ENCODE results near the gene TRPC6.

DNA sequence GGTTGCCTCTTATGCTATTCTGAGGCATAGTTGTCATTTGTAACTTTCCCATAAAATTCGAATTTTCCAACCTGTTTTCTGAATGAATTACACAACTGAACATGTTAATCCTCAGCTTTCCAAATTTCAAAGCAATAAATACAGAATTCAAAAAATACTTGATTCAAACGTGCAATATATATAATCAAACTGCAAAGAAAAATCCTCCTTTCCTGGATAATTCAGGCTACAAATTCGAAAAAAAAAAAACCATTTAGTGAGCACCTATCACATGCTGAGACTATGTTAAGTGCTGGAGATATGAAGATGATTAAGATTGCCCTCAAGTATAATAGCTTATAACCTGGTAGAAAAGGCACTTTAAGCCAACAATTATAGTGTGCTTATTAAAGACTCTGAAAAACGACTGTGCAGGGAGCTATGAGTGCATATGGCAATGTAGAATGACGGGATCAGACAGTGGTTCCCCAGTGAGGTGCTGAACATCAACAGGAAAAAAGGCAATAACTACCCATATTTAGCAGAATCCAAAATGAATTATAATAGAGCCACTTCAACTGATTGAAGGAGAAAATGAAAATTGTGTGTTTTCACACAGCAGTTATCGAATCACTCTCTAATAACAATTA, 1.5 kb downstream of the MTMR2 start:
- RRBS = no CpG with 5 or more reads among the region's 6 CpGs

DNA sequence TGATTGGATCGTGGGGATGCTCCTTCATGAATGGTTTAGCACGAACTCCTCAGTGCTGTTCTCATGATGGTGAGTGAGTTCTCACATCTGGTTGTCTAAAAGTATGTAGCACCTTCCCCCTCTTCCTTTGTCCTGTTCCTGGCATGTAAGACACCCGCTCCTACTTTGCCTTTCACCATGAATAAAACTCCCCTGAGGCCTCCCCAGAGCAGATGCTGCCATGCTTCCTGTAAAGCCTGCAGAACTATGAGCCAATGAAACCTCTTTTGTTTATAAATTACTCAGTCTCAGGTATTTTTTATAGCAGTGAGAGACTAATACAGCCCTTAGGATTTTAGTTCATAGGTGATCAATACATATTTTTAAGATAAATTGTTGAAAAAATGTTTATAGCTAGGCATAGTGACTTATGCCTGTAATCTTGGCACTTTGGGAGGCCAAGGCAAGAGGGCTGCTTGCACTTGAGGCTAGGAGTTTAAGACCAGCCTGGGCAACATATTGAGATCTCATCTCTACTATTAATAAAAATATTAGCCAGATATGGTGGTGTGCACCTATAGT, 191.4 kb downstream of the MAML2 start:
- RRBS = no CpG with 5 or more reads among the region's 3 CpGs

GRCh38 chr11:96155726-96156821, 186.9 kb downstream of the MAML2 start:
- RRBS = no CpG with 5 or more reads among the region's 11 CpGs

- RRBS = no CpG with 5 or more reads among the region's 1 CpG
These were observed 163.3 kb downstream of the MAML2 start for GRCh38 chr11:96179660-96180125.

GRCh38 chr11:96221578-96222565, 121.1 kb downstream of the MAML2 start:
- RRBS = no CpG with 5 or more reads among the region's 9 CpGs

DNA sequence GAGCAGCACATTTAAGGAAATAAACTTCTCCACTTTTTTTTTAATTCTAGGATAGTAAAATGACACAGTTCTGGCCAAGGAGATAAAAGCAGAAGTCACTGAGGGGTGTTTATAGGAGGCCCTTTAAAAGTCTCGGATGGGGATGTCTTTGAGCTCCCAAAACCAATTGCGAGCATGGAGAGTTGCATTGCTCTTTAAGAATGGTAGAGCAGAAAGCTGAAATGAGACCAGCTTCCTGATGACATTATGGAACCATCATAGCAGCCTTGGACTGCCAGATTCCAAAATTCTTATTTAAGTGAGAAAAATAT, 140.6 kb downstream of the CNTN5 start:
- RRBS = no CpG with 5 or more reads among the region's 2 CpGs

DNA sequence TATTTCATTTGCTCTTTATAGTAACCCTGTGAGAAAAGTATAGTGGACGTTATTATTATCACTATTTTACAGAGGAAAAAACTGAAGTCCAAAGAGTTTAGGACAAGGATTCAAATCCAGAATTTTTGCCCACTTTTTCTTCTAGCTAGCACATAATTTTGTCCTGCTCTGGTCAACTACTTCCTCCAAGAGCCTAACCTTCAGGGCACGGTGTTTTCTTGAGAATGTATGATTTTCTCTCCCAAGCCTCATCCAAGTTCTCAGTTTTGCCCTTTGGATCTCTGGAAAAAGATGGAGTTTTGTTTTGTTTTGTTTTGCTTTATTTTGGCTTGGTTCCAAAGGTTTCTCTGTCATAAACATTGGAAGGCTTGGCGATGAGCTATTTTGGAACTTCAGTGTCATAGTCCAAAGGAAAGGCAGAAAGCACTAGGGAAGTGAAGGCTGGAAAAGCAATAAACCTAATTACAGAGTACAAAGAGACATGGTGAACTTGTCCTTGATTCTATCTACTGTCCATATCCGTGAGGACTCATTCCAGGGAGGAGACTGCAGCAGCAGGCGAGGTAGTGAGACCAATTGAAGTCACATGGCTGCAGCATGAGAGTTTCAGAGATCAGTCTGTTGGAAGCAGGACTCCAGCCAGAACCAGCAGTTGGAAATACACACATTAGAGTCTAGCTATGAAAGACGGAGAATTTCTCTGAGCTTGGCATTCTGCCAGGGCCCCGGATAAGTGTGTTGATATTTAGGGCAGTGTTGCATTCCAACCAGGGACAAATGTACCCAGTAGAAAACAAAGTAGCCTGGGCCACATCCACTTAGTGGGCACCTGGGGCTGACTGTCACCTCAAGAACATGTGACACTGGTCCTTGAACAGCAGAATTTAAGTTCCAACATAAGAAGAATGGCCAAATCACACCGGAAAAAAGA, 54.2 kb upstream of the ARHGAP42 start:
- RRBS = no CpG with 5 or more reads among the region's 8 CpGs

- RRBS = no CpG with 5 or more reads among the region's 4 CpGs
These were observed 19.7 kb upstream of the ARHGAP42 start for GRCh38 chr11:100667332-100667769.

- RRBS = no CpG with 5 or more reads among the region's 15 CpGs
These were observed 661 bp upstream of the ARHGAP42 start for GRCh38 chr11:100686335-100686919.

DNA sequence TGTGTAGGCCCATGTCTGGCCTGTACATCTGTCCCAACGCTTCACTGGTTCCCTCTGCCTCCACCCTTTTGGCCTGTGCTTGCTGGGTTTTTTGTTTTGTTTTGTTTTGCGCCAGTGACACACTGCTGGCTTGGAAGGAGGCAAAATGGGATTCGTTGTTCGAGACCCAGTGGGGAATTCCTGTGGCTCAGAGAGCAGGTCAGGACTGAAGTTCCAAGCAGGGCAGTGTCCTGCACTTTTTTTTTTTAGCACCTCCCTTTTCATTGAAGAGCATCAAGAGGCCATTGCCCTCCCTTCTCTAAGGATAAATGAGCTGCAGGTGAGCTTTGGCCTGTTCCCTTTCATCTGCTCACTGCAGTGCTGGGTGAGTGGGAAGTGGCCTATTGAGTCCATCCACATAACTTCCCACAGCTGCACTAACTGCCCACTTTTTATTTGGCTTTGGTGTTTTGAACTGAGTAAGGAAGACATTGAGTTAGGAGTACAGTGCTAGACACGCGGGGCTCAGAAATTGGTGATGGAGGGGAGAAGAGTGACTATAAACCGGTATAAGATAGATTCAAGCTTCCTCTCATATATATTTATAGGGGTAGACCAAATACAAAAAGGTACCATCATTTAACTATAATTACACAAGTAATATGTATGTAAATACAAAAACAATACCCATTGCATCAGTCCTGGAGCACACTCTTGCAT, 87.8 kb downstream of the ARHGAP42 start:
- RRBS = no CpG with 5 or more reads among the region's 7 CpGs

DNA sequence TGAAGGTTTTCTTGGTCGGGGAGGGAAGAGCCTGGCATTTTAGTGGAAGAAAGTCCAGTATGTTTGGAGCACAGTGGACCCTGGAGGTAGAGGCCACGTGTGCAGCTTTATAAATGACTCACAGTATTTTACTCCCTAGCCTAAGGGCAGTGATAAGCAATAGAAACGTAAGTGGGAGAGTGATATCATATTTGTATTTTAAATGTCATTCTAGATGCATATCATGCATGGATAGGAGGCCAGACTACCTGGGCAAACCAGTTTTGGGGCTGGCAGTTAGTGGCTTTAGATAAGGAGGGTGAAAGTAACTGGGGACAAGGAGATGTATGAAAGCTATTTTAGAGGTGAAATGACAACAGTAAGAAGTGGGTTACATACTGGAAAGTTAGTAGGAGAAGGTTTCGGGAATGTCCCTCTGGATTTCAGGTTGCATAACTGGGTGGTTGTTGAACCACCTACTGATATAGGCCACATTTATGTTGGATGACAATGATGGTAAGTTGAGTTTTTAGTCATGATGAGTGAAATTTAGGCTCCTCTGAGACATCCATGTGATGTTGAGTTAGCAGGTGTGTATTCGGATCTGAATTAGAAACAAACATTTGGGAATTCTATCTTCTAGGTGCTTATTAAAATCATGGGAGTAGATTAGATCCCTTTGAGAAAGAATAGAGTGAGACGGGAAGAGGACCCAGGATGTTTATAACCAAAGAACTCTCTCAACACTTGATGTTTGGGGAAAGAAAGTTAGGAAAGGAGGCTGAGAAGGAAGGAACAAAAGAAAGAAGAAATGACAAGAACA, 174.4 kb downstream of the ARHGAP42 start:
- RRBS = no CpG with 5 or more reads among the region's 6 CpGs

DNA sequence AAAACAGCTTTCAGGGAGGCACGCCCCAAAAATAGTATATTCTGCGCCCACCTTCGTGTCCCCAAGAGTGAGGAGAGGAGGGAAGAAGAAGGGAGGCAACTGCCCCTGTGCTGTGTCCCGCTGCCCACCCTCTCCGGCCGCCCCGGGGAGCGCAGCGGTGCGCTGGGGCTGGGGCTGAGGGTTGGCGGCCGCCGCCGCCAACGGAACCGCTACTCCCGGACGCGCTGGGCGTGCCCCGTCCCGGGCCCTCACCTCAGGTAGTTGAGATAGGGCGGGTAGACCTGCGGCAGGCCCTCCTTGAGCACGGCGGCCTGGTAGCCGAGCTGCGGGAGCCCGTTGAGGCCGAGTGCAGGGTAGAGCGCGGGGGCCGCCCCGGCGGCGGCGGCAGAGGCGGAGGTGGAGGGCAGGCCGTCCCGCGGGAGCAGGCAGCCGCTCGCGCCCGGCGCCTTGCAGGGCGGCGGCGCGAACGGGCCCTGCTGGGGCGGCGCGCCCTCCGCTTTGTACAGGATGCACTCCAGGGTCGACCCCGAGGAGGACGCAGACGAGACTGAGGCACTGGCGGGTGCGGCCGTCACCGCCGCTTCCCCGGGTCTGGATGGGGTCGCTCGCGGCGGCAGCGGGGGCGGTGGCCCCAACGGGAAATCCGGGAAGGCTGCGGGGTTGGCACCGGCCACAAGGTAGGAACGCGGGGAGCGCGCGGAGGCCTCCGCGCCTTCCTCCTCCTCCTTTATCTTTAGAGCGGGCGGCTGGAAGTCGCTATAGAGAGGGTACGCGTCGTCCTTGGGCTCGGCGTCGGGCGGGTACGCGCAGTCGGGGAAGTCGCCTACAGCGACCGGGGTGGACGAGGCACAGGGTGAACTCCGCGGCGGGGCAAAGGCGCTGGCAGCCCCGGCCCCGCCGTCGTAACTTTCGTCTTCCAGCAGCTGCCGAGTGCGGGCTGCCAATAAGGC, 2.2 kb downstream of the PGR start:
- RRBS = 2% methylated on average over 39 of the region's 110 CpGs

DNA sequence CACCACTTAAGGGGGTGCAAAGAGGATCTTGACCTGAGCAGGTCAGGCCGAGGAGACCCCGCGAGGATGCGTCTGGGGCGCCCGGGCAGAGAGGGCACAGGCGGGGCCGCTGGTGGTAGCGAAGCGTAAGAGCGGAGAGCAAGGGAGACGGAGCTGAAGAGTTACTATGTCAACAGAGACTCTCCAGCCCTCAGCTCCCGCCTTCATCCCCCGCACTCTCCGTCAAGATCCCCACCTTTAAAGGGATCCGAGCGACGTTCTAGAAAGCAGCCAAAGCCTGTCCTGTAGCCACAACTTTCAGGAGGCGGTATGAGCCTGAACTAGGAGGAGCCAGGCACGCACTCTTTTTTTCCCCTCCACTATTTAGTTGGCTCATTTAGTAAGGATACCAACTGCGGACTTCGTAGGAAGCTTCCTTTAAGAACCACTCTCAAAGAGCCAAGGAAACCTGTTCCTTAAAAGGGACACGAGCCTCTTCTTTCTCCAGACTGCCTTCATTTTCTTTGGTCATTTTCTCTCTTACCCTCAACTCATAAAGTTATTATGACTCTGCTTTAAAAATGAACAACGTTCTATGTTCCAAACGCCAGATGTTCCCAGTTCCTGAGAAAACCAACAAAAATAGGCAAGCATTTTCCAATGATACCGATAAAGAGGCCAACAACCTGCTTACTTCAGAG, at the start of gene TRPC6:
Gene TRPC6 (minus strand): TSS at position 311 of the 680 bp plus-strand sequence.
- RRBS = 2% methylated on average over 6 of the region's 26 CpGs

GRCh38 chr11:101912986-101913374, 1.8 kb upstream of the CEP126 start:
- RRBS = no CpG with 5 or more reads among the region's 1 CpG

DNA sequence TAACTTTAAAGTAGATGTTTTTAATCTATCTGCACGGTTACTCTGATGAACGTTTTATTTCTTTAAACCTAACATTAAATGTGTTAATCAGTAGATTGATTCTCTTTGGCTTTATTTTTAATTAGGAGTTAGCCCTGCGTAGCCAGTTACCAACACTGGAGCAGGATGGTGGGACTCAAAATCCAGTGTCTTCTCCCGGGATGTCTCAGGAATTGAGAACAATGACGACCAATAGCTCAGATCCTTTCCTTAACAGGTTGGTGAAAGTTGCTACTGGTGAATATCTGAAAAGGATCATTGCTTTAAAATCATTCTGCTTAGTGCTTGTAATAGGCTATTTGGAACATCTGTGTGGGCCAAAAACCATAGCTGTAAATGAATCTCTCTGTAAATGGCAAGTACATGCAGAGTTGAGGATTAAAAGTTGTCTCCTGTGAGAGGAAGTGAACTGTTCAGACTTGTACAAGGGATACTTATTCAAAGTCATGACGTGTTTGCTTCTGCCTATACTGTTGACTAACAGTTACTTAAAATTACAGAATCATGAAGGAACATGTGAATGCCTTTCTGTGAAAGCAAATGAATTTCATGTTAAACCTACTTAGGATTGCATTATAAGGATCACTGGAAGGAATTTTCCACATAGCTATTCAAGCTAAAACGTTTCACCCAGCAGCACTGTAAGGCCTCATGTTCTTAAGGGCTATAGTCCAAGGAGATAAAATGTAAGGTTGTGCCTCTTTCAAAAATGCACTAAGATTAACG, 93.6 kb upstream of the BIRC3 start:
- RRBS = no CpG with 5 or more reads among the region's 8 CpGs

DNA sequence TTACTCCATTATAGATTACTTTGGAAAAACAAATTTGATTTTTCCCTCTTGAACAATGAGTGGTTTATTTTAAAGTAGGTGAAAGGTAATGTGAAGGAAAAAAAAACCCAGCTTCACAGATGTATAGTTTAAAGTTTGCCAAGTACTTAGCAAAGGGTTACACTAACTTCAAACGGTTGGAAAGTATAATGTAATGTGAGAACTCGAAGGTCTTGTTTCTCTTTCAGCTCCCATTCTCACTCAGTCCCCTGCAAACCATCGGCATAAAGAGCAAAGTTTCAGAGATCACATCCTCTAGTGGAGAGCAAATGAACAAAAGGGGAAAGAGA, 37.7 kb upstream of the BIRC3 start:
- RRBS = no CpG with 5 or more reads among the region's 3 CpGs

DNA sequence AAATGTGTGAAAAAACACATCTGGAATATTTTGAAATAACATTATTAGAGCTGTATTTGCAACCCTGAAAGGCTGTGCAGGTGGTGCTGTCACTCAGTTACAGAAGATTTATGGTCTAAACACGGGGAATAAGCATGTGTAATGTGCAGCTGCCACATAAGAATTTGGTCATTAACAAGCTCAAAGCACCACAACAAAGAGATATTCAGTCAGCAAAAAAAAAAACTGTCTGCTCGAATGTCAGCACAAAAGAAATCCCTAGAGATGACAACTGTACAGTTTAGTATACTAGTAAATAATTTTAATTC, 31.3 kb downstream of the TMEM123 start:
- RRBS = no CpG with 5 or more reads among the region's 2 CpGs

Measured in choroid plexus epithelial cell (primary cell).